Cardiac ventricle fibroblast (primary cell): ENCODE data around the gene OR13A1.

DNA sequence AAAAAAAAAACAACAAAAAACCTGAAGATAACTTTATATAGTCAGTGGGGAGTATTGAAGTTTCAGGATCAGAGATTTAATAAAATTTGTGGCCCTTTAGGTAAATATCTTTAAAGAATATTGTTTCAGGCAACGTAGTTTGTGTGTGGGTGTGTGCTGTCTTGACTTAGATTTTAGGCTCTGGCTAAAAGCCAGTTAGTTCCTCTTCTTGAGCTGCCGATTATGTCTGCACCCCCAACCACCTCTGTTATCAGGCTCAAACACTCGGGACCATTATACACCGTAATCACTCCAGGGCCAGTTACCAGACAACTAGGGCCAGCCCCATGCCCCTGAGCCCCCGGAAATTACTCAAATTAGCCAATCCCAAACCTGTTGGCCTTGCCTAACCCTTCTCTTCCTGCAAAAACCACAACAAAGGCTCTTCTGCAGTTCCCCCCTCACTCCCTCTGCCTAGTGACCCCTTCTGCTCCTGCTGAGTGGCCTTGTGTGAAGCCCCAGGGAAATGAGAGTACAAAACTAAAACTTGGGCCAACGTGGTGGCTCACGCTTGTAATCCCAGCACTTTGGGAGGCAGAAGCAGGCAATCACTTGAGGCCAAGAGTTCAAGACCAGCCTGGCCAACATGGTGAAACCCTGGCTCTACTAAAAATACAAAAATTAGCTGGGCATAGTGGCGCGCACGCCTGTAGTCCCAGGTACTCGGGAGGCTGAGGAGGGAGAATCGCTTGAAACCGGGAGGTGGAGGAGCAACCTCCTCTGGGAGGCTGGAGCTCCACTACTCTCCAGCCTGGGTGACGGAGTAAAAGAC lies 9.1 kb upstream of the HNRNPF start:
- RAMPAGE, long total RNA = no peak

DNA sequence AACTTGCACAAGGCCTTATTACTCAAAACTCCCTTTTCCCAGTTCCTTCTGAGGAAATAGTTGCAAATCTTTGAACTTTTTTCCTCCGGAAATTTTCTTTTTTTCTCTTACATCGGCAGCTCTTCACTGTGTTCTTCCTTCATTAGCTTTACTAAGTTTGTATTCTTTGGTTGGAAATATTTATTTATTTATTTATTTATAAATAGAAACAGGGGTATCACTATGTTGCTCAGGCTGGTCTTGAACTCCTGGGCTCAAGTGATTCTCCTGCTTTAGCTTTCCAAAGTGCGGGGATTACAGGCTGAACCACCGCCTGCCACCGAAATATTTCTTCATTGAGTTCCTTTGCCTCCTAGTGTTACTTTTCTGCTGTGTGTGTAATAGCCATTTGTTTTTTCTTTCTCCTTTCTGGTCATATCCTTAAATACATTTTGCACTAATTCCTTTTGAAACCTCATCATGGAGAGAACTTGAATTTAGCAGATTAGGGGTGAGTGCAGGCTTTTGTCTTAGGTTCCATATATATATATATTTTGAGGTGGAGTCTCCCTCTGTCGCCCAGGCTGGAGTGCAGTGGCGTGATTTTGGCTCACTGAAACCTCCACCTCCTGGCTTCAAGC lies 868 bp downstream of the ZNF487 start:
- RAMPAGE, long total RNA = no peak

DNA sequence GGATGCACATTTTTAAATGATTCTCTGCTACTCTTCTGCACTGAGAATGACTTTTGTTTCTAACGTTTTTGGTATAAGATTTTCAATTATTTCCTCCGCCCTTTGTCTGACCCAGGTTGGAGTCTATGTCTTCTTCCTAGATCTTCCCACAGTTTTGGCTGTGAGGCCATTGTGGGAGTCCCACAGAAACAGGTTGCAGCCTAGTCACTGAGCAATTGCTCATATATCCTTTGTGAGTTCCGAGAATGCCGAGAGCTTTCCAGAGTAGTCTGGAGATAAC lies 167.9 kb upstream of the ZNF32 start:
- RAMPAGE, long total RNA = no peak

DNA sequence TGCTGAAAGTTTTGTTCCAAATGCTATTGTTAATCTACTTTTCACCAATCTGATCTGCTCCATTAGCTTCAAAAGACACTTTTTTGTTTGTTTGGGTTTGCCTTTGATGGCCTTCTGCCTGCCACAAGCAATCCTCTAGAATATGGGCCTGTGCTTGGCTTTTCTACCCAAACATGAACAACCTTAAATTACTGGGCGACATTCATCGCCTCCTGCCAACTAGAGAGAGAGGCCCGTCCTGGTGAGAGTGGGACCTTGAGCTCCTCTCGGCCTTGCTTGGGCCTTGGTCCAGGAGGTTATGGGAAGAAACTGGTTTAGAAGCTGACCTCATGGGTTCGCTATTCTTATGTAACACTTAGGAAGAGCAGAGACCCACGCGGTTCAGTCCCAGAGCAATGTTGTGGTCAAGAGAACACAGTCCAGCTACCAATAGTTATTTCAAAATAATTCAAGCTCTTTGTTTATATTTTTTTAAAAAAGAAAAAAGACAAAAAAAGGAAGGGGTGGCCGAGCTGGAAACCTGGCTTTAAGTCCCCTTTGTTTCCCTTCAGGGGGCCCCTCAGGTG lies 176.2 kb upstream of the ZNF32 start:
- RAMPAGE, long total RNA = no peak

GRCh38 chr10:43878399-43879025 lies 229.8 kb upstream of the ZNF32 start:
- RAMPAGE, long total RNA = no peak

DNA sequence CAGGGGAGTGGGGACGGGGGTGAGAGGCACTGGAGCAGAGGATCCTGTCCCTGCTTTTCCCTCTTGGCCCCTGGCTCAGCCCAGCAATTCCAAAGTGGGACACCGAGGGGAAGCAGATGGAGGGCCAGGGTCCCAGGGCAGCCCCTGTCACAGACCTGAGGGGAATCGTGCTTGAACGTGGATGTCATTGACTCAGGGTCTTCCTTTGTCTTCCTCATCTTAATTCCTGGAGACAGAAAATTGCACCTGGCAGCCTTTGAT lies 323.5 kb upstream of the ZNF32 start:
- RAMPAGE, long total RNA = no peak

DNA sequence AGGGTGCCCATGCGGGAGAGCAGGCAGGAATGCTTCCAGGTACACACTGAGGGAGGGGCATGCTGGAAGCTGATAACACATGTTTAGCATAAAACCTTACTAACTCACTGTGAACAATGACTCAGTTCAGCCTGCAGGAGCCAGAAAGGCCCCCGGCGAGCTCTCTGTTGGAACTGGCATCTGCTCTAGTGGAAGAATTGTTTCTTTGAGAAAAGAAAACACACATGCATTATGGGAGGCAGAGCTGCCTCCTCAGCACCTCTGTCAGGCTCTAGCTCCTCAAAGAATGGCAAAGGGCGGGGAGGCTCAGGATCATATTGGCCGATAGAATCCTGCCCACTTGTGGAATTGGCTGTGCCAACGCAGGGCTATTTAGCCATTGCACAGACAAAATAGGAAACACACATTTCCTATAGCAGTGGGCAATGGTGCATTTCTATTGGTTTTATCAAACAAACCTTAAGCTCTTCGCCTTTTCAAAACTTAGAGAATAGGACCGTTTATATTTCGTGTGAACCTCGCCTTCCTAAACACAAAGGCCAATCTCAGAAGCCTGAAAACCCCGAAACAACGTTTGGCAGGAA lies 338.2 kb downstream of the CXCL12 start:
- RAMPAGE, long total RNA = no peak

- RAMPAGE, long total RNA = no peak
Observed at GRCh38 chr10:44234172-44234371, 150.8 kb downstream of the CXCL12 start.

DNA sequence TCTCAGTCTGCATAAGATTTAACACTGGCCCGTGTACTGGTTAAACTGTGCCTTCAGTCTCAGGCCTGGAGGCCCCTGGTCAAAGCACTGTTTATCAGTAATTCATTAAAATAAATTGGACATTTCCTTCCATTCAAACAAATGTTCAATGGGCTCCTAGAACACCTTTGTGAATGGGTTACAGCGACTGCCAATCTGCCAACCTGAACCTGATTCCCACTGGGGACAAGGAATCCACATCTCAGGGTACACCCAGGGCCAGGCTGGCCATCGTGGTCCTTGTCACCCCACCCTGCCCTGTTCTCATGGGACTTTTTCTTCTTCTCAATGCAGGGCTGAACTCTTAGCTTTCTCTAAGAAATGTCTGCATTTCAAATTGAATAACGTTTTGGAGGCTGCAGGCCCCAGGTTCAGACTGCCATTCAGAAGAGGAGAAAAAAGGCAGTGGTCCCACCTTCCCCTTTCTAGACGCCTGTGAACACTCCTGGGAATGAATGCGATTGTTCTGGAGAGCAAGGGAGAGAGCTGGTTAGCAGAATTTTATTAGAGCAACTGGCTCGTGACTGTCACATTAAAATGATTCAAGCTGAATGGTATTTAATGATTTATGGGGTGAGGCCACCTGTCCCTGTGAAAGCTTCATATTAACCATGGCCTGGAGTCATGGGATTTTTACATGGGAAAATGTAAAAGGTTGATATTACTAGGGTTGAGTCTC lies 8.7 kb downstream of the CXCL12 start:
- RAMPAGE, long total RNA = no peak

GRCh38 chr10:44377790-44378513 lies 6.9 kb downstream of the CXCL12 start:
- RAMPAGE, long total RNA = no peak

DNA sequence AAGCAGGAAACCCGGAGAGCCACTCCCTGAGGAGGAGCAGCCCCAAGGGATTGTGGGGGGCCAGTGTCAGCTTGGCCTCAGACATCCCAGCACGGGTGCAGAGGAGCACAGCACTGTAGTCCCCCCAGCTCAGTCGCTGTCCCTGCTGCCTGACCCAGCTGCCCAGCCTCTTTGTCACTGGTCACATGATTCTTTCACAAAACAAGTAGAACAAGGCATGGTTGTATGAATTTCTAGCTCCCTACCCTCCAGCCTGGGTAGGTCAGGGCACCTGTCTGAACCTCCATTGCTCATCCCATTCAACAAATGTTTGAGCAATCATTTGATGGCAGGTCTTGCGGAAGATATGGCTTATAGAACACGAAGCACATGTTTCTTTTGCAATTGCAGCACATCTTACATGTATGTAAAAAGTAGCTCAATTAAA lies 83.3 kb upstream of the TMEM72 start:
- RAMPAGE, long total RNA = no peak

DNA sequence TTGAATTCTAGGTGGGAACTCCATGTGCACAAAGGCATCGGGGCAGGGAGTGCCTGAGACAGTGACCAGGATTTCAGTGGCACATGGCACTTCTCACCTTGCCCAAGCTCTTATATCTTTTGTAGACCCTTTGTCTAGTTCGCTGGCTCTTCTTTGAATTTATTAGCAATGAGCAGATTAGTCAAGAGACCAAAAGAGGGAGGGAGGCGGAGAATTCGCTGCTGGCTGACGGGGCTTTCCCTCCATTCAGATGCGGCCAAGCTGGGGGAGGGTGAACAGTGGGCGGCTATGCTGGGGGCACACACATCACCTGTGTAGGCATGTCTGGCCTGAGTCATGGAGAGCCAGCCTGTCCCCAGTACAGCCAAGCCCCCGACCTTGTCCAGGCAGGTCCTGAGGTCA lies 1.6 kb upstream of the DEPP1 start:
- RAMPAGE, long total RNA = no peak

DNA sequence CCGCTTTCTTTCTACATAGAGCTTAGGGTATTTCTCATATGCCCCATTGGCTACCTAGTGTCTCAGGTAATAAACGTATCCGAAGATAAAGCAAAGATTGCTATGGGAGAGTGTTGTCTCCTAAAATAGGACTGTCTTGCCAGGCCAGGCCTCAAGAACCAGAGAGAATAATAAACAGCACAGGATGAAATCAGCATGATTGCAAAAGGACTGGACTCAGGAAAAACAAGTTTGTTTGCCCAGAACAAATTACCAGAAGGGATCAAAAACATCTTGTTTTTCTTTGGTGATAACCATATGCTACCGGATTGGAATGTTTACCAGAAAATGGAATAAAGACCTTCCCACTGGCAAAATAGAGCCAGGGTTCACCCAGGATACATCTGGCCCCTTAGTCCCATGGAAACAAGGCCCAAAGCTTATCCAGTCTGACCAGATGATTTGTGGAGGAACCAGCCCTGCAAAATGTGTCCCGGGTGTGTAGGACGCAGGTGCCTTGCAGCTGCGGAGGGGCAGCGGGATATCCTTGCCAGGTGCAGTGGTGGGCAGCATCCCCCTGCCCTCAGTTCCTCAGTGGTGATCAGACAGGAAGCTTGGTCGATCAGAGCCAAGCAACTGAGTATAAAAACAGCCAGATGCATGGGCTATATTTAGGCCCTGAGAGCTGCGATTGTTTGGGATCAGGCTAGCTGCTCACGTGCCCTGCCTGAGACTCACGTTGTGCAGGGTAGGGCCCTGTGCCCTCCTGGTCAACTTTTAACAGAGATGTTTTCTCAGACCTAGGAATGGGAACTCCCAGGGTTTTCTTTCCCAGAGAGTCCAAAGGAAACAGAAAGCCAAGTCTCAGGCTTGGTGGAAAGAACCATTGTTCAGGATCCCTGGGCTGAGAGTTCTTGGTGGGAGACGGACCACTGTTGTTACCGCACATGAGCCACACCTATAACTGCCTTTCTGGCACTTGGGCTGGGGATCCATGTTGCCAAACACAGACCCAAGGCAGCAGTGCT lies 4.6 kb upstream of the ZNF22 start:
- RAMPAGE, long total RNA = no peak

- RAMPAGE, long total RNA = no peak
Observed at GRCh38 chr10:45004917-45005950, 4.5 kb downstream of the ZNF22 start.

GRCh38 chr10:45315314-45315854 lies at the start of gene OR13A1:
Gene OR13A1 (minus strand): TSS chr10:45315608.
- RAMPAGE, long total RNA = no peak

DNA sequence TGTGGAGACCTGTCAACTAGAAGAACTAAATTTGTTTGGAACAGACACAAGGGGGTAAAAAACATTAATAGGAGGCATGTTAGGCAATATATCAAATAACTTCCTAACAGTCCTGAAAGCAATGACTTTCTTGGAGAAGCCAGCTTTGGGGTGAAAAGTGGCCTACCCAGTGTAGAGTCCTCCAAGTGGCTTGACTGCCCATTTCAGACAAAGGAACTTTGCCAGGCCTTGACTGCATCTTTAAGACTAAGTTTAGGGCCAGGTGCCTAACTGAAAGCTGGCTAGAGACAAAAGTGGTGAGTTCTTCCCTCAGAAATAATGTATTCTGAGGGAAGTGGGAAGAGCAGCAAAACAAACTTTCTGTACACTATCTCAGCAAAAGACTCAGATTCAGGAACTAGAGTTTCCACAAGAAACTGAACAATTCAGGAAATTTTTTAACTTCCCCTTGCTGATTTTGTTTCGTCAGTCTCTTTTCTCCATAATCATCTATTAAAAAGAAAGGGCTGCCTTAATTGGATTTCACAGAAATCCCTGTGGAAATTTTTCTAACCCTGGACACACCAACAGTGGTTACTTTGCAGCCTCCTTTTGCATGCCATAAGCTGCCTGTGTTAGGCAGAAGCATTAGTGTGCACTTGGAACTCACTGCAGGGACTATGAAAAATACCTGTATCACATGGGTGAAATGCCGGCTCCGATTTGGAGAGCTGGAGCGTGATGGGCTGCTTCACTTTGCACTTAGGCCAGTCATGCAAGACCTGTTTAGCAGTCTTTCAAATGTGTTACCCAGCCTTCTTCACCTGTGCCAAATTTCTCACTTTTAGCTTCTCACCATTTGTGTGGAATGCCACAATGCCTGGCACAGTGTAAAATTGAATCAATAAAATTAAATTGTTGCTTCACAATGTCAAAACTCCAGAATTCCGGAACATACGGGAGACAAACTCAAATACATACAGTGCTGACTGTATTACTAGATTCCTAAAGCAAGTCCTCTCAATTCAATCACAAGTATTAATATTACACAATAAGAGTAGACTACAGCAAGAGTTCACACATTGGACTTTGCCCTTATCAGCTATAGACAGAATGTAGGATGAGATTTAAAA lies 11.4 kb downstream of the NCOA4 start:
- RAMPAGE, long total RNA = no peak

GRCh38 chr10:46028672-46029277 lies 1.6 kb downstream of the NCOA4 start:
- RAMPAGE, long total RNA = no peak

GRCh38 chr10:46091468-46091890 lies 45.4 kb upstream of the MSMB start:
- RAMPAGE, long total RNA = no peak

- RAMPAGE, long total RNA = no peak
Observed at GRCh38 chr10:46284340-46285357, 2.1 kb upstream of the ANTXRL start.

DNA sequence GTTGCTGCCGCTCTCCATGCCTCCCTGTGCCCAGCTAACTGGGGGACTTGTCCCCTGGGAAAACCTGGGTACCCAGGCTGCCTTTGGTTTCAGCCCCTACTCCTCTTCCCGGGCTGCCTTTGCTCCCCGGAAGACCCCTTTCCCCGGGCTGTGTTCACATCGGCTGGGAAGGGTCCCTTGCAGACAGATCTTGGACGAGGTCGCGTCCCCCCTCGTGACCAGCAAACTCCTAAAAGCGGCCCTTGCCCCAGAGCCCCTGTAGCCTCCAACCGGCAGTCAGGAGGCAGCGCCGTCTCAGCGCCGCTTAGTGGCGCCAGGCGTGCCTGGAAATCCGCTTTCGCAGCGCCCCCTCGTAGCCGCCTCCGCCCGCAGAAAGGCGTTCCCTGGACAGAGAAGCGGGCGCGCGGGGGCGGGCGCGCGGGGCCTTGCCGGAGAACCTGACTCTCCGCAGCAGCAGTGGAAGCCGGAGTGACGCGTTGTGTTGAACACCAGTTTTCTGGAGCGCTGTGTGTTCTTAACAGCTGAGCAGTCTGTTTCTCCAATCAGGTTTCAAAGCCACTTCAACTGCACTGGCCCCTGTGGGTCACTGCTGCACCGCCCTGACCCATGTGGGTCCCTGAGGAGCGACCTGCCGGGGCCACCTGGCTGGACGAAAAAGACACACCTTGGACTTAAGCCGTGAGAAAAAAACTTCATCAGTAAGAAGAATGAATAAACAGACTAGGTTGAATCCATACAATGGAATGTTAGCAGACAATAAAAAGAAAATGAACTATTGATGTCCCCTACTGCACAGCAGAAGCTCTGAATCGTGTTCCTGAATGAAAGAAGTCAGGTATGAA lies 22.6 kb downstream of the ANXA8L1 start:
- RAMPAGE, long total RNA = no peak